Umbilical cord (tissue), 2 donors: Measurements from ENCODE around the genes PIK3CB, FOXL2 and SLC25A36.

- RAMPAGE, long total RNA: no peak
Measured at GRCh38 chr3:138744635-138745290, 90.0 kb downstream of the PIK3CB start.

DNA sequence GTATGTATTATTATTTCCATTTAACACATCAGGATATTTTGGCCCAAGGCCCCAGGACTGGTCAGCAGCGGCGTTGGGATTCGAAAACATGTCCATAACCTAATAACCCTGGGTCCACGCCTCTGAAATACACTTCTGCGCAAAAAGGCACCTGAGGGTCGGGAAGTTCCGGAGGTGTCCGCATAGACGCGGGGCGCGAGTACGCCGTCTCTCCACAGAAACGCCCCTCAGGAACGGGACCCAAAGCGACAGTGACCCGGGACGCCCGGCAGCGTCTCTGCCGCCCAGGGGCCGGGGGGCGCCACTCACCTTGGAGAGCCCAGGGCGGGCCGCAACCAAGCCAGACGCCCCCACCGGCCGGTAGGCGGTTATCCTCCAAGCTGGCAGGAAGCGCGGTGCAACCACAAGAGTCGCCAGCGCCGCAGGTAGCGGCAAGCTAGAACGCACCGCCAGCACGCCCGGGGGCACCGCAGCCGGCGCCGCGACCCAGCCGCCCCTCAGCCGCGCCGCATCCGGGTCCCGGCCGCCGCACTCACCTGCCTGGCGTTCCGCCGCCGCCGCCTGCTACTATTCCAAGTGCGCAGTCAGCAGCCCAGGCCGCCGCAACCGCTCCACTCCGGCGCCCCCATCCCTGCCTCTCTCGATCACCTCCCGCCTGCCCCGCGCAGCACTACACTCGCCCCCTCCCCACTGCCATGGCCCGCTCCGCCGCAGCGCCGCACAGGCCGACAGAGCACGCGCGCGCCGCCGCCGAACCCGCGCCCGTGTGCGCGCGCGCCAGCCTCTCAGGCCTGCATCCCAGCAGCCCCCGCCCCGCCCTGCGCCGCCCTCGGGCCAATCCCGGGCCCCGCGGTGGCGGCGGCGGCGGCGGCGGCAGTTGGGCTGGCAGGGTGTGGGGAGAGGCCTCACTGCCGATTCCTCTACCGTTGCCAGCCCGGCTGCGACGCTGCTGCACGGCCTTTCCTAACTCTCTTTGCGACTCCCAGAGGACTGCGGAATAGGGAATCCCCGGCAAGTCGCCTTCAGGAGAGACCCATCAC lies at the start of gene PIK3CB:
PIK3CB (minus strand) TSS at position 770 of the 1,040 bp plus-strand sequence.
- RAMPAGE, long total RNA: no peak

- RAMPAGE, long total RNA: no peak
Measured at GRCh38 chr3:138845031-138845550, 10.4 kb upstream of the PIK3CB start.

DNA sequence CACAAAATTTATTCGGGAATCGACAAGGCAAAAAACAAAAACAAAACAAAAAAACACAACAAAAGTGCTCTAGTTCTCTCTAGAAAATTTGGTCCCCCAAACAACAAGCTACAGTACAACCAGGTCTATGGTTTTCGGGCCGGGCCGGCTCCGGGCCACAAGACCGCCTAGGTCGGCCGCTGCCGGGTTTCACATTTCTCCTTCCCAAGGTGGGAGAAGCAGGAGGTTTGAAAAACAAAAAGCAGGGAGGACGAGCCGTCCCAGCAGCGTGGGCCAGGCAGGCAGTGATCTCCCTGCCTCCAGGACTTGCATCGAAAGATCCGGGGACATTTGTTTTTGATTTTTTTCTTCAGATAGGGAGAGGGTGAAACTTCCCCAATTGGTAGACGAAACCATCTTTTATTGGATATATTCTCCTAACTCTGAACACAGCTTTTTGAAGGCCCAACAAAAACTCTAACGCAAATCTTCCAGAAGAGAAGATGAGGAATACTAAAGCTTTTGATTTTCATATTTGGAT lies 2.6 kb downstream of the FOXL2 start:
- RAMPAGE, long total RNA: no peak

DNA sequence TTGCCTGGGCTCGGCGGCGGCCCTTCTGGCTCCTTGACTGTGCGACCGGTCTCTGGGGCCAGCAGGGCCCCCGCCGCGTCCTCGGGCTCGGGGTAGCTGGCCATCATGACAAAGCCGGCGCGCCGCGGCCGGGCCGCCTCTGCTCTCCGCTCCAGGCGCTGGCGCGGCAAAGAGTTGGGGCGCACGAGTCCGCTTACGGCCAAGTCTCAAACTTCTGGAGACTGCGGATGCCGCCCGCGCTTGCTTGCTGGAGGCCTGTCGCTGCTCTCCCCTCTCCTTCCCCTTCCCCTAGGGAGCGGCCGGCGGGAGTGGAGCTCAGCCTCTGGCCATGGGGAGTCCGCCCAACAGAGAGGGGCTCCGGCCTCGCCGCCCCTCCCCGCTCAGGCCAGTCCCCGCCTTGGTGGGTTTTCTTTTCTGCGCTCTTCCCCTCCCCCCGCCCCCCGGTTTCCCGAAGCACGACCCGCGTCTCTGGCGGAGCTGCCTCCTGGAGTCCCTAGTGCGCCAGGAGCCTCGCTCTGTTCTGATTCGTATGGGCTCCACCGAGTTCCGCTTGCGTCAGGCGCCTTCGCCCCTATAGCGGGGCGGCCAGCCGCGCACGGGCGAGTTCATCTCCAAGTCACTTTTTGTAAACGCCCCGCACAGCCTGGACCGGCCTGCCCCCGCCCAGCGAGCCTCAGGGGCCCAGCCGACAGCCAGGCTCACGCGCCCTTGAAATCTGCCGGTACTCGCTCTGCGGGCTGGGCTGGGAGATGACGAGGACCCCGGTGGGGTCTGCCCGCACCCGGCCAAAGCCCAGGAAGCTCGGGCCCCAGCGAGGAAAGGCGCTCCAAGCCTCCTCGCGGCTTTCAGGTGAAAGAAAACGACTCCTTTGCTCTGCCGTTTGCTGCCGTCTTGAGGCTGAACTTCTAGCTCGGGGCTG lies at the start of gene FOXL2:
FOXL2 (minus strand) TSS at position 522 of the 919 bp plus-strand sequence.
- RAMPAGE, long total RNA: no peak

DNA sequence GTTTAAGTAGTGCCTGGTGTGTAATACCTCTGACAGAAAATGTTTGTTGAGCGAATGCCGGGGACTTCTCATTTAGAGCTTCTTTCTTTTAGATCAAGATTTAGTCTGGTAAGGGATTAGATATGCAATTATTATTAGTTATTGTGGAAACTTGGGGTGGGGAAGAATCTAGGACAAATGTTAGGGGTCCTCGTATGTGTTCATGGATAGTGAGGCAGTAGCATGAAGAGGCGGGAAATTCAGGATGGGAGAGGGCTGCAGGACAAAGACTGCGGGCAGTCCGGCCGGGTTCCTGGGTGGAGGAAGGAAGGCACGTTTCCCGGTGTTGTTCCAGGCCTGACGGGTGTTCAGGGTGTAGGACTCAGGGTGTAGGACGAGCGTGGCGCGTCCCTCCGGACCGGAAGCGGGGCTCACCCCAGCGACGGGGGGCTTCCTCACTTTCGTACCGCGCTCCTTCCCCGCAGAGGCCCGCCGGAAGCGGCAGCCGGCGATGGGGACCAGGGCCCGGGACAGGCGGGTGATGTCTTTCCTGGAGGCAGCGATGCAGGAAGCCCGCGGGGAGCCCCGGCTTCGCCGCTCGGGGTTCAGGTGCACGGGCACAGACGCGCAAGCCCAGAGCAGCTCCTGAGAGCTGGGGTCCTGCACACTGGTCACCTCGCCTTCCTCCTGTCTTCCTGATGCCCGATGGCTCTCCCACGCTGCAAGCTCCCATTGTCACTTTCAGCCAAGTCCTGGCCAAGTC lies 13.3 kb downstream of the FOXL2NB start:
- RAMPAGE, long total RNA: no peak

DNA sequence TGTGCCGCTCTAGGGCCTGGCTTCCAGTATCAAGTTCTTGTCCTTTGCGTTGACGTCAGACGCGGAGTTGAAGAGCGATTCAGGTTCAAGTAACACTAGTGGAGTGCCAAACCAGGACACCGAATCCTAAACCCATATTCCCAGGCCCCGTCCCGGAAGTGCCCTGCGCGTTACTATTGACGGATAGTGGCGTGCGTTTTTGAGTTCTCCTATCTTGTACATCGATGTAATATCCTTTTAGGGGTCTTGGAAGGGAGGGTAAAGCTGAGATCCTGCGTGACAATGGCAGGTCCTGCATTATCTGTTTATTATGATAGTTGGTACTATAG lies 348 bp upstream of the PRR23C start:
- RAMPAGE, long total RNA: no peak

GRCh38 chr3:139477675-139478267 lies 1.5 kb upstream of the RBP2 start:
- RAMPAGE, long total RNA: no peak

DNA sequence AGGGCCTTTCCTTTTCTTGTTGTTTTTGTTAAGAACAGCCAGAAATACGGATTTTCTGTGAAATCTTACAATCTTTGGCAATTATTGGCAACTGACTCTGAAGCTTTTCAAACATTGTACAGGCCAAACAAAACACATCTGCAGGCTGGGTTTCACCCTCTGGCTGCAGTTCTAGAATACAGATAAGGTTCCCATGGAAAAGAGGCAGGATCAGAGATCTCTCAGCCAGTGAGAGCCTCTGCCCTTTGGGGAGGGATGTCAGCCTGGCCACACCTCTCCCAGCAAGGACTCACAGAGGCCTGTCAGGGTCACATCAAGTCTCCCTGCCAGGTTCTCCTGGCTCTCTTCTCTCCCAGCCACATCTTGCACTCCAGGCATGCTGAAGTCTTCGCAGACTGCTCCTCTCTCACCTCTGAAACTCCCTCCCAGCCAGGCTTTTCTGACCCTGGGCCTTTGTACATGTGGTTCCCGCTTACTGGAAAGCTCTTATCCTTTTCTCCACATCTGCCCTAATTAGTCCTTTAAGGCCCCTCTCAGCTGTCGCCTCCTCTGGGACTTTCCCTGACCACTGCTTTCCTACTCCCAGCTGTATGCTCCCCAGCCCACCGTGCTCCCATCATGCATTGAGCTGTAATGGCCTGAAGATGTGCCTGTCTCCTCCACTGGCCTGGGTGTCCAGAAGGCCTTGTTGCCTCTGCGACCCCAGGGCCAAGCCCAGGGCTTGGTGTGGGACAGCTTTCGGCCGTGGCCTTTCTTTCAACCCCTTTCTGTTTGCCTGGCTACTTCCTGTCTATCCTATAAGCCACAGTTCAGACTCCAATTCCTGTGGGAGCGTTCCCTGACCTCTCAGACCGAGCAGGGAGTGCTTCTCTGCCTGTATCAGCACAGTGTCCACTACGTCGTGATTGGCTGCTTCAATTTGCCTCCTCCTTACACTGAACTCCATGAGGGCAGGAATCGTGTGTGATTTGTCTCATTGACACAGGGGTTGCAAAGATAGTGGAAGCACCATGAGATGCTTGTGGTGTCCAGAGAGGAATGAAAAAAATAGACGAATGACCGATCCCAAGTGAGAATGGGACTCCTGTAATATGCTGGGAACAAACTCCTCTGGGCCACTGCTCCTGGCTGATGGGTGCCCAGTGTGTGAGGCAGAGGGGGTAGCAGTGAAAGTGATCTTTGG lies 4.2 kb downstream of the RBP1 start:
- RAMPAGE, long total RNA: no peak

GRCh38 chr3:139536999-139537841 lies 2.3 kb downstream of the RBP1 start:
- RAMPAGE, long total RNA: no peak

GRCh38 chr3:139591251-139591533 lies 51.6 kb upstream of the RBP1 start:
- RAMPAGE, long total RNA: no peak

GRCh38 chr3:140563704-140564197 lies 114.1 kb upstream of the TRIM42 start:
- RAMPAGE, long total RNA: no peak

GRCh38 chr3:140941755-140942302 lies at the start of gene SLC25A36:
Gene SLC25A36 (plus strand): TSS chr3:140941836.
- RAMPAGE, long total RNA: no peak

DNA sequence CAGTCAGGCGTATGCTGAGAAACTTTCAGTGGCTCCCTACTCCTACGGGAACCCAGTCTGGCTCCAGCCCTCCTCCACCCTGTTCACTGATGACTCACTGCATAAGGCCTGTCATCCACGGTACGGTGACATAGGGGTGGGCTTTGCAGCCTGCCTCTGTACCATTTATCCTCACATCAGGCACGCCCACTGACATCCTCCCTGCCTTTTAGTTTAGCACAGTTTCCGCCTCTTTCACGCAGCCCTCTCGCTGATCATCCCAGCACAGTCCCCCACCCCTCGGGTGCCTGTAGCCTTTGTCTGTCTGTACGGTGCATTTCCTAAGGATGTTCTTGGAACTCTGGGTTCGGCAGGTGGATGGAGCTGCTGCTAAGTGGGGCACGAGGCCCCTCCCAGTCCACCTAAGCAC lies 11.7 kb downstream of the PXYLP1 start:
- RAMPAGE, long total RNA: no peak

DNA sequence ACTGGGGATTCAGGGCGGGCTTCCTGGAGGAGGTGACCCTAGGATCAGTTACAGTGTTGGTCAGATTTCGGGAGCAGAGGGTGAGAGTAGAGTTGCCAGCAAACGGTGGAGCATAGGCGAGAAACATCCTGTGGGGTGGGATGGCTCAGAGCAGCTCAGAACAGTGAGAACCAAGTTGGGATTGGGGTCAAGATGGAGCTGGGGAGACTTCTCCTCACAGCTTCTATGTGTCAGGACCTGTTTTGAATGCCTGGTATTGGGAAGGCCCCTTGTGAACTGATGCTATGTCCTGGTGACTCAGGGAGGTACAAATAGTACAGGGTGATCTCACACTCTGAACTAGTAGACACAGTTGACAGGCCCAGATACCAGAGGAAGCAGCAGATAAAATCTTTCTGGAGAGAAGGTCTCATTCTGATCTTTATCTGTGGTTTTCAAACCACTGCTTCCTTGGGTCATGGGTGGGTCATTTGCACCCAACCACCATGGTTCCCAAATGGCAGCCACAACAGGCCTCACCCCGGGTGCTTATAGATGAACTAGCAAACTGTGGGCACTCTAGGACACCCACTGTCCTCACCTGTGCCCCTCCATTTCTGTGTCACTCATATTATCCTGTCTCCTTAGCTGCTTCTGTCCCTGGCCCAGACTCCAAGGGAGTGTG lies 43.3 kb downstream of the PXYLP1 start:
- RAMPAGE, long total RNA: no peak

DNA sequence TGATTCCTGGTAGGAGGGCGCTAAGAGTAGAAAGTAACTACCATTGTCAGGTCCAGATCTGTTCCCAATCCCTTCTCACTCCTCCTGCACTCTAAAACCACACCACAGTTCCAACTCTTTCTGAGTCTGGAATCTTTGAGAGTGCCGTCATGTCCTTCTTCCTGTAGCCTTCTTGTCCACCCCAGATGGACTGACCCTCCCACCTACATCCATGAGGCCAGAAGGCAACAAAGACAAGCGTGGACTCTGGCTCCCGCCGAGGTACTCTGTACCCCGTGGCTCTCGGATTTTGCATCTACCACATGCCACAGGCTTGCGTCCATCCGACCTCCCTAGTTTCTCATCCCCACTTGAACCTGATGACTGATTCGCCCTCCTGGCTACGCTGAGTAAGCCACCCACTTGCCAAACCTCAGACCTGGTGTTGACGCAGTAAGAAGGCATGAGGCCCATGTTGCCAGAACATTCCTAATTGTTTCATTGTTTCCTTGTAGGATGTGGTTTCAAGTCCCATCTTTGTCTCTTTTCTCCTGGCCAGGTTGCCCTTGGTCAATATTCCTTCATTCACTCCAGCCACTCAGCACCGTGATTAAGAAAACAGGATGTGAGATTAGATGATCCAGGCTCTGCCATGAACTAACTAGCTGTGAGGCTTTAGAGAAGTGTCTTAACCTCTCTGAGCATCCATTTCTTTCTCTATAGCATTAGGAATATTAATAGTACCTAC lies 1.1 kb upstream of the ZBTB38 start:
- RAMPAGE, long total RNA: no peak

DNA sequence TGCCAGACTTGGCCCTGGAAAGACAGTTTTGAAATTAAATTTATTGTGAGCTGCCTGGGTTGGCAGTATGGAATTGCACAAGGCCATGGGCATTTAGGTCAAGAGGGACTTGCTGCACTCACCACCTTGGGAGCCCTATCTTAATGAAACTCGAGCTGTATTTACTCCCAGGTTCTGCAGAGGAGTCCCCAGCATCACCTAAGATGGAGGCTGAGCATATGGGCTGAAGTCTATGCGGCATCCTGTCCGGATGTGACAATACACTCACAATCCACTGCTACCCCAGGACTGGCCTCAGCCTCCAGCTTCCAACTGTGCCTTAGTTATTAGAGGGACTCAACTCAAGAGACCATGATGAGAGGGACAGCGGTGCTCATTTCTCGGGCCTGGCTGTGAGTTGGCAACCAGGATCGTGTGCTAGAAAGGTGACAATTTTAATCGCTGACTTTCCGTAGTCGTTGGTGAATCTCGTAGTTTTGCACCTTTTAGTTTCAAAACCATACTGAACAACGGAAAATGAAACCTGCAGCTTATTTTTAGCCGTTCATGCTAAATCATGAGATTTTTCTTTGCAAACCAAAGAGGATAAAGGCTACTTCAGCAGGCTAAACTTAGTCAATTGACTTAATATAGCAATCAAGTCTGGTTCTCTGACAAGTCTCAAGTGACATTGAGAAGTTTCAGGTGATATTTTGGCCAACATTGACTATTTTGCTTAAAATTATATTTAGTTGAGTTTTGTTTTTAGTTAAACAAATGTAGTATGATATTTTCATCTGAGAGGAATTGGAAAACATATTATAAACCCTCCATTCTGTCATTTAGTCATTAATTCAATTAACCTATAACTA lies 11.1 kb downstream of the ZBTB38 start:
- RAMPAGE, long total RNA: no peak

- RAMPAGE, long total RNA: no peak
Measured at GRCh38 chr3:141402448-141403385, 34.4 kb downstream of the ZBTB38 start.

- RAMPAGE, long total RNA: no peak
Measured at GRCh38 chr3:141403453-141404229, 35.3 kb downstream of the ZBTB38 start.

GRCh38 chr3:141740506-141740879 lies 2.4 kb downstream of the RNF7 start:
- RAMPAGE, long total RNA: no peak